ENCODE measurements around a stretch of chr5.

- PRO-cap, 2 experiments: no peak in any of the 2 experiments
Observed at GRCh38 chr5:109330803-109331219, 79.0 kb downstream of the PJA2 start.

- PRO-cap, 2 experiments: no peak in any of the 2 experiments
Observed at GRCh38 chr5:109378158-109379397, 31.2 kb downstream of the PJA2 start.

DNA sequence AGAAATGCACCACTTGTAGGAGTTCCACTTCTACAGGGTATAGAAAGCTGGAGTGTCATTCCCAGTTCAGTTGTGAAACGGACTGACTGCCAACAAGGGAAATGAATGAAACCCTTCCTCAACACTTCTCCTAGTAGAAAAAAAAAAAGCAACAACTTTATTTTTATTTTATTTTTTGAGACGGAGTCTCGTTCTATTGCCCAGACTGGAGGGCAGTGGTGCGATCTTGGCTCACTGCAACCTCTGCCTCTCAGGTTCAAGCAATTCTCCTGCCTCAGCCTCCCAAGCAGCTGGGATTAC is 12.5 kb downstream of the PJA2 start:
- PRO-cap, 2 experiments: no peak in any of the 2 experiments

- PRO-cap, 2 experiments: no peak in any of the 2 experiments
Observed at GRCh38 chr5:109900979-109901821, 211.5 kb downstream of the MAN2A1 start.

GRCh38 chr5:109951657-109952172 is 262.0 kb downstream of the MAN2A1 start:
- PRO-cap, 2 experiments: no peak in any of the 2 experiments

DNA sequence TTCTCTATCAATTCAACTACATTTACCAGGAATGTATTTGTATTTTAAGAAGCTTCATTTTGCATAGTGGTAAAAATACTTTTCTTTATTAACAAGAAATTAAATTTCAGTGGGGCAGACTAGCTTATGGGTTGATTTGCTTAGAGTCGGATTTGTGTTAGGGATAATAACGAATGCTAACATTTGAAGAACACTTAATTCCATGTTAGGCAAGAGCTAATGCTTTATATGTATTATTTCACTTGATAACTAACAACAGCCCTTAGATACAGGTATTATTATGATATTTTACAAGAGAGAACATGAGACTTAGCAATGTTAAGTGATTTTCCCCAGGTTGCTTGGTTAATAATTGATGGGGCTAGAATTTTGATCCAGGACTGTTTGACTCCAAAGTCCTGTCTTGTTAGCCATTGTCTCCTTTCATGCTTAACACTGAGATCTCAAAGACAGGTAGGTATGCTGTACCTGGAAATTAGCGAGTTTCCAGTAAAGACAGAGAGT is 300.5 kb downstream of the MAN2A1 start:
- PRO-cap, 2 experiments: no peak in any of the 2 experiments

- PRO-cap, 2 experiments: no peak in any of the 2 experiments
Observed at GRCh38 chr5:109992213-109992573, 302.5 kb downstream of the MAN2A1 start.

DNA sequence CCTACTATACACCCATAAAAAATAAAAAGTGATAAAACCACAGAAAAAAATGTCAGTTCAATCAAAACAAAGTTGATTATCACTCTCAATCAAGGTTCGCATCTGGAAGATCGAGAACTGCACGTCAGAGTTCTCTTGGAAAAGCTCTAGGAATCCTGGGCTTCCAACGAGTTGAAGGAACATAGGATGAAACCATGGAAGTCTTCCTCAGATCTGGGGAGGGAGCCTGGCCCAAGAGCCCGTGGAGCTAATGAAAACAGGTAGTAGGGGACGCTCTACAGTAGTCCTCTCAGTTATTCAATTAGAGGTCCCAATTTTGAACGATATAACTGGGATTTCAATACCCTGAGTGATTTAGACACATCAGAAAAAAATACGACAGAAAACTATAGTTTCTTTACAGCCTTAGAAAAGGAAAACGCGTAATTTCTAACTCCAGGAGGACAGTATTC is 793 bp upstream of the SLC25A46 start:
- PRO-cap, 2 experiments: no peak in any of the 2 experiments

- PRO-cap, 2 experiments: no peak in any of the 2 experiments
Observed at GRCh38 chr5:110738523-110738796, 347 bp upstream of the SLC25A46 start.

- PRO-cap, 2 experiments: no peak in any of the 2 experiments
Observed at GRCh38 chr5:110927486-110927880, 144.0 kb upstream of the TSLP start.

GRCh38 chr5:111234219-111234435 is 9.9 kb downstream of the CAMK4 start:
- PRO-cap, 2 experiments: no peak in any of the 2 experiments

DNA sequence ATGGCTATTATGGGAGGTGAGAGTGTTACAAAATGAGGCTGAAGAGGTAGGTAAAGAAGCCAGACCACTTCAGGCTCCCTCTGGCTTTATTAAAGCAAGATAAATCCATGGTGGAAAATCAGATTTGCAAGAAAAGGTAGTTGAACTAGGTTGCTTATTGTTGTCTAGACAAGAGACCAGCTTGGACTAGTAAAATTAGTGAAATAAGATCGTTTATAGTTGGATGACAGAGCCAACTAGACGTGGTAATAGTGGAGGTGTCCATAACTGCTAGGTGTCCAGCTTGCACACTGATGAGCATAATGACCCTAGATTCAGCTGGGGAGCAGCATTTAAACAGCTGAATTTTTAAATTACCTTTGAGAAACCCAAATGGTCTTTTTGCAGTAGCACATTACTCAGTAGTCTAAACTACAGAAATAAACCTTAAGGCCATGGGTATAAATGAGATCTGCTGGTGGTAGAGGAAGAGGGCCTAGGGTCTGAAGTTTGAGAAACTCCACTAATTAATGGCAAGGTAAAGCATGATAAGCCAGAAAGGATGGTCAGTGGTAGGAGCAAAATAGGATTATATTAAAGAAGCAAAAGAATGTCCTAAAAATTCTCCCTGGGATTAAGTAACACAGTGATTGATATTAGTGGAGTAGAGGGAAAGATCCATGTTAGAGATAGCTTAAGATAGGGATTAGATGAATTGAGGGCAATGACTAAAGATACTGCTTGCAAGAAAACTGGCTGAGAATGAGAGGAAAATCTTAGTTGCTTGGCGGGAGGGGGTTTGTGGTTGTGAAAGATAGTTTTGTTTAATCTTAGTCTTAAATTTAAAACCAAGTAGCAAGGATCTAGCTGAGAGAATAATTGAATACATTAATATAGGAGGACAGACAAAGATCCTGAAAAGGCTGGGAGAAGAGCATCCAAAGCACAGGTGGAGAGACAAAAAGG is 255.8 kb downstream of the EPB41L4A start:
- PRO-cap, 2 experiments: peak in 1 of 2 experiments; most common plus-strand start position 447 of the sequence (in 1)

DNA sequence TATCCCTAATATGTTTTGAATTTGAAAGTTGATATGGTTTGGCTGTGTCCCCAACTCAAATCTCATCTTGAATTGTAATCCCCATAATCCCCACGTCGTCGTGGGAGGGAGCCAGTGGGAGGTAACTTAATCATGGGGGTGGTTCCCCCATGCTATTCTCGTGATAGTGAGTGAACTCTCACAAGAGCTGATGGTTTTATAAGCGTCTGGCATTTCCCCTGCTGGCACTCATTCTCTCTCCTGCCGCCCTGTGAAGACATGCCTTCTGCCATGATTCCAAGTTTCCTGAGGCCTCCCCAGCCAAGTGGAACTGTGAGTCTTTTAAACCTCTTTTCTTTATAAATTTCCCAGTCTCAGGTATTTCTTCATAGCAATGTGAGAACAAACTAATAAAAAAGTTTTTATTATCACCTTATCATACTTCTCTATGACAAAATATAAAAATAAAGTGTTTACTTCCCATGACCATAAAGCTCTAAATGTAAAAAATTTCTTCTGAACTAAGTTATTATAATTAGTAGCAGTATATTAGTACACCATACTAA is 199.9 kb downstream of the EPB41L4A start:
- PRO-cap, 2 experiments: no peak in any of the 2 experiments

DNA sequence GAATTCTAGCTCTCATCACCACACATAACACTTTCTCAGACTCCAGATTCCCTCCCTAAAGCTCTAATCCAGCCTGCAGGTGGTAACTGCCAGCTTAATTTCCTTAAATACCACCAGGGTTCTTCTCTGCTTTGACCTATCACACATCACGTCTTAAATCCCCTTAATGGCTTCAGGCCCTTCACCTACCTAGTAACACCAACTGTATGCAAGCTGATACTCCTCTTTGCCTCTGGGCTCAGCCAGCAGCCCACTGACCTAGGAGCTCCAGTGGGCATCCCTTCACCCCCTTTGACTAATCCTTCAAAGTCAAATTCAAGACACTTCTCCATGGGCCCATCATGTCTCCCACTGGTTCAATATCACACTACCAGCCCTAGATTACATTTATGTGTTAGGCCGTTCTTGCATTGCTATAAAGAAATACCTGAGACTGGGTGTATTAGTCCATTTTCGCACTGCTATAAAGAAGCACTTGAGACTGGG is 19.5 kb downstream of the EPB41L4A start:
- PRO-cap, 2 experiments: no peak in any of the 2 experiments

DNA sequence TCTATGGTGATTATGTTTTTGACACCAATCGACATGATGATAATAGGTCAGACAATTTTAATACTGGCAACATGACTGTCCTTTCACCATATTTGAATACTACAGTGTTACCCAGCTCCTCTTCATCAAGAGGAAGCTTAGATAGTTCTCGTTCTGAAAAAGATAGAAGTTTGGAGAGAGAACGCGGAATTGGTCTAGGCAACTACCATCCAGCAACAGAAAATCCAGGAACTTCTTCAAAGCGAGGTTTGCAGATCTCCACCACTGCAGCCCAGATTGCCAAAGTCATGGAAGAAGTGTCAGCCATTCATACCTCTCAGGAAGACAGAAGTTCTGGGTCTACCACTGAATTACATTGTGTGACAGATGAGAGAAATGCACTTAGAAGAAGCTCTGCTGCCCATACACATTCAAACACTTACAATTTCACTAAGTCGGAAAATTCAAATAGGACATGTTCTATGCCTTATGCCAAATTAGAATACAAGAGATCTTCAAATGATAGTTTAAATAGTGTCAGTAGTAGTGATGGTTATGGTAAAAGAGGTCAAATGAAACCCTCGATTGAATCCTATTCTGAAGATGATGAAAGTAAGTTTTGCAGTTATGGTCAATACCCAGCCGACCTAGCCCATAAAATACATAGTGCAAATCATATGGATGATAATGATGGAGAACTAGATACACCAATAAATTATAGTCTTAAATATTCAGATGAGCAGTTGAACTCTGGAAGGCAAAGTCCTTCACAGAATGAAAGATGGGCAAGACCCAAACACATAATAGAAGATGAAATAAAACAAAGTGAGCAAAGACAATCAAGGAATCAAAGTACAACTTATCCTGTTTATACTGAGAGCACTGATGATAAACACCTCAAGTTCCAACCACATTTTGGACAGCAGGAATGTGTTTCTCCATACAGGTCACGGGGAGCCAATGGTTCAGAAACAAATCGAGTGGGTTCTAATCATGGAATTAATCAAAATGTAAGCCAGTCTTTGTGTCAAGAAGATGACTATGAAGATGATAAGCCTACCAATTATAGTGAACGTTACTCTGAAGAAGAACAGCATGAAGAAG is 22.8 kb upstream of the SRP19 start:
- PRO-cap, 2 experiments: no peak in any of the 2 experiments

DNA sequence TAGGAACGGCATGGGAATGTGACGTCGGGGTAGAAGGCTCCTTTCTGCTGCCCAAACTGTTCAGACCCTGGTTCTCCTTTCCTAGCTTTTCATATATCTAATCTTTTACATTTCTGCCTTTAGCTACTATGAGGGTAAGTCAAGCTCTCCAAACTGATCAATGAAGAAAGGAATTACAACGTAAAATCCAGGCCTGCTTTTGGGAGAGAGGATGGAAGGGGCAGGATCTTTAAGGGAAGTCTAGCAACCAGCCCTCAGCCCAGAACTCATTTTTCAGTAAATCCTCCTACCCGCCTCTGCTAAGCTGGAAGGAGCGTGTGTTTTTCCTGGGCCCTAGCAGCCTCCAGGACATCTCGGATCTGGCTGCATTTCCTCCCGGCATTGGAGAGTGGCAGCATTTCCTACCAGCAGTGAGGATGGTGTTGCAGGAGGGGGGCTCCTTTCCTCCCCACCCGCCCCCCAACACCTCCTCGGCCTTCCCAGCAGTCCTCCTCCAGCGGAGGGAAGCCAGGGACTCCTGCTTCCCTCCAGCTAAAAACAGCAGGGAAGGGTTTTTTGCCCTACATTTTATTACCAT is 54.5 kb downstream of the DCP2 start:
- PRO-cap, 2 experiments: no peak in any of the 2 experiments

DNA sequence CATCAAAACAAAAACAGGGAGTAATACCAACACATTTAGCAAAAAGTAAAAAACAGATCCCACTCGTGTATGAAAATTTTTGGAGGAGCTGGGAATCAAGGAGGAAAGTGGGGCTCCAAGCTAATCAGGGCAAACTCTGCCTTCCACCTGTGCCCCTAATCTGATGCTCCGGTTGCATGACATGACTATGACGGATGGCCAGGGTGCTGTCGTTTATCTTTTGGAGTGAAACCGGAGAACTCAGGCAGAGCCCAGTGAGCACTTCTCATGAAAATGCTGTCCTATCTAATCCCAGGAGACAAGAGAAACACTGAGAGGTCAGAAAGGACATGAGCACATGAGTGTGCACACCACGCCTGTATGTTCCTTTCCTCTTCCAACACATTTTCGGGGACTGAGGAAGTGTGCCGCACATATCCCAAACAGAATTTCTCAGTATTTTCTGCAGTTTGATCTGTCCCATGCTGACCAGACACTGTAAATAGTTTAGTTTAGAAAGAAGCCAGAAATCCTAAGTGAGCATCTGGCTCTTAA is 217.2 kb downstream of the TSSK1B start:
- PRO-cap, 2 experiments: no peak in any of the 2 experiments

- PRO-cap, 2 experiments: no peak in any of the 2 experiments
Observed at GRCh38 chr5:113329918-113330508, 104.8 kb downstream of the TSSK1B start.

GRCh38 chr5:113557743-113558600 is 44.5 kb downstream of the YTHDC2 start:
- PRO-cap, 2 experiments: no peak in any of the 2 experiments

- PRO-cap, 2 experiments: no peak in any of the 2 experiments
Observed at GRCh38 chr5:114135357-114135556, 226.6 kb upstream of the KCNN2 start.